Tibial artery (tissue), 1 donor: ENCODE measurements around the gene GPR62.

DNA sequence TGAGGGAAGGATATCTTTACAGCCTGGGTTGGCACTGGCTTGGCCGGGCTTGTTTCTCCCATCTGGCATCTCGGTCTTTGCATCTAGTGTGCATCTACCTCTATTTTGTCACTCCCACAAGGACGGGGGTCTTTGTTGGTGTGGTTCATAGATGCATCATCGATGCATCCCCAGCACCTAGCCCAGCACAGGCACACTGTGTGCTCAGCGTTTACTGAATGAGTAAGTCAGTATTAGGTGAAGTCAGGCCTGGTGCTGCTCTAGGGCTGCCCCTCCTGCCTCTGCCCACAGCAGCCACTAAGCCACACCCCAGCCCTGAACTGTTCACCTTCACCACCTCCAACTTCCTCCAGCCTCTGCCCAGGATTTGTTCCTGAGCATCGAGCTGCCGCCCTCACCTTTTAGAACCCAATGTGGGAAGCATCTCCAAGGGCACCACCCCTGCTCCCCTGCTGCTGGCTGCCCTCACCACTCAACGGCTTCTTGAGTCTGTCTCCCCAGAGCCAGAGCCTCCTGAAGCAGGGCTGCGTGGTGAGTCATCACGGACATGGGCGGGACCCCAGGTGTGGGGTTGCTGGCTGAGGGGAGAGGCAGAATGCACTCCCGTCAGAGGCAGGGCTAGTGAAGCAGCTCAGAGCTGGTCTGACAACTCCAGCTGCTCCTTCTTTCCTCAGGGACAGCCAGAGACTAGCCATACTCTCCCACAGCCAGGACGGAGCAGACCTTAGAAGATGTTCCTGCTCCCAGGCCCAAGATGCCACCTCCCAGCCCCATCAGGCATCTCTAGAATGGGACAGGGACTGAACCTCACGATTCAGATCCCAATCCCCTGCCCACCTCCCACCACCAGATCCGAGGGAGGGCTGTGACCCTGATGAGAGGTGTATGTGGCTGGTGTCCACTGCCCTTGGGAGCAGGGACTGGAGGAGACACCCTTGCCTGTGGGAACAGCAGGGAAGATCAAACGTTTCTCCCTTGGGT lies 5.8 kb downstream of the HYAL2 start:
- PRO-cap, result no peak

DNA sequence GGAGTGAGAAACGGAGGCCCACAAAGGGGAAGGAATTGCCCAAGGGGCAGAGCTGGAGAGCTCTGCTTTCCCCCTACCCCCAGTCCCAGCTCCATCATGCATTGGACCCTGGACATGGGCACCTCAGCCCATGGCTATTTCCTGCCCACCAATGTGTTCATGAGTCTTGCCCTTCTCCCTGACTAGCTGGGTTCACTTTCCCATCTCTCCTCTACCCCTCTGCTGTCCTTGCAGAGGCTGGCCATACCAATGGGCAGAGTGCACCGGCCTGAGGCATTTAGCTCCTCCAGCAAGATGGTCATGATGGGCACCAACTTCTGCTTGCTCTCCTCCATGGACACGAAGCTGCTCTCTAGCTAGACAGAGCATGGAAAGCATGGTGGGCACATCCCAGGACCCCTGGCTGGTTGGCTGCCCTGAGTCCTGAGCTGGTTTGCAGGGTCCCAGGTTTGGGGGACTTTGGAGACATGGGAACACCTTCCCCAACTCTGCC lies 1.4 kb downstream of the NPRL2 start:
- PRO-cap, result no peak

DNA sequence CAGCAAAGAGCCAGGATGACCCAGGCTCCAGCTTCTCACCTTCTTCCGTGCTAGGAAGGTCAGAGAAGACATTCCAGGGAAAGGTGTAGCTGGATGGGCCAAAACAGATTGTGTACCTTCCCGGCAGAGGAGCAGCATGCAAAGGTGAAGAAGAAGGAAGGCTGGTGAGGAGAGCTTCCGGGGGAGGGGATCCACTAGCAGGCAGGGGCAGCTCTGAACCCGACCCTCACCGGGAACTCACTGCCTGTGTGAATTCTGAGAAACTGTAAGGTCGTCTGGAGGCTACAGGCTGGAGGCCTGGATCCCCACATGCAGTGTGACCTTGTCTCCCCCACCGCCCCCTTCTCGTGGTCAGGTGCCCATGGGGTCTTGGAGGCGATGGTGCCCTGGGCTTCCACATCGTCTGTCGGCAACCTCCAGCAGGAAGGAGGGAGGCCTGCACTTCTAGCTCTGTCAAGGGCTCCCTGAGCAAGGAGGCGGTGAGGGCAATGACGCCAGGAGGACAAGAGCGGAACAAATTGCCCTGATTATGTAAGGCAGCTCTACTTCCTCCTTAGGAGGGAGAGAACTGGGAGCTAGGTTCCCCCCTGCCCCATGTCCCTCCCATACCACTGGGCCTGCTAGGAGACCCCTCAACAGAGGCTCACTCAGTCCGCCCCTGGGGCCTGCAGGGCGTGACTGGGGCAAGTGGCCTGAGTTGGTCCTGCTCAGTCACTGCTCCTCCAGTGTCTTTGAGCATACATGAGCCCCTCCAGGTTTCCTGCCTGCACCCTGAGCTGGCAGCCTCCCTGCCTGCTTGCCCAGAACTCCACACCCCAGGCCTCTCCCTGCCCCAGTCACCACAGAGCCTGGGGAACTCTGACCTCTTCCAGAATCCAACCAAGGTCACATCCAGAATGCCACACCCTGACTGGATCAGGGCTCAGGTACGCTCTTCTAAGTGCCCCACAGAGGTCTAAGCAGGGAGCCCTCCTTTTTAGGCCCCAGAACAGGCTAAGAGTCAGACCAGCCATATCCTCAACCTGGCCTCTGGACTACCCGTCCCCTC lies 56.1 kb downstream of the CACNA2D2 start:
- PRO-cap, result no peak

DNA sequence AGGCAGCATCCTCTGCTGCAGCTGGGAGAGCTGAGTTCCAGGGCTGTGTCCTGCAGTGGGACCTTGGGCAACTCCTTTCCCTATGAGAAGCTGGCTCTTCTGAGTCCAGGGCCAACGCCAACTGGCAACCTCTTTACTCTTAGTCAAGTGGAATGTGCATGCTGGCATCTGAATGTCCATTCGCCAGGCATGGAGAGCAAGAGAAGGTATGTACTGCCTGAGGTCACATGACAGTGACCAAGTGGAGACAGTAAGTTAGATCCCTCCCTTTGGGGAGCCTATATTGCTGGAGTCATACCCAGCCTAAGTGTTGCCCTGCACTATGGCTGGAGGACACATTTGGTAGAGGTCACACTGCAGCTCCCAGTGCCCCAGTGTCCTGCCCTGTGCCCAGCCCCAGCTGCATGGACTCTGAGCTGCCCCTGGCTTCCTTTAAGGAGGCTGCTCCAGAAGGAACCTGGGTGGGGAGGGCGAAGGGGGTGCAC lies 12.2 kb downstream of the HEMK1 start:
- PRO-cap, result no peak

GRCh38 chr3:50649231-50649952 lies 25.3 kb upstream of the DOCK3 start:
- PRO-cap, result no peak

DNA sequence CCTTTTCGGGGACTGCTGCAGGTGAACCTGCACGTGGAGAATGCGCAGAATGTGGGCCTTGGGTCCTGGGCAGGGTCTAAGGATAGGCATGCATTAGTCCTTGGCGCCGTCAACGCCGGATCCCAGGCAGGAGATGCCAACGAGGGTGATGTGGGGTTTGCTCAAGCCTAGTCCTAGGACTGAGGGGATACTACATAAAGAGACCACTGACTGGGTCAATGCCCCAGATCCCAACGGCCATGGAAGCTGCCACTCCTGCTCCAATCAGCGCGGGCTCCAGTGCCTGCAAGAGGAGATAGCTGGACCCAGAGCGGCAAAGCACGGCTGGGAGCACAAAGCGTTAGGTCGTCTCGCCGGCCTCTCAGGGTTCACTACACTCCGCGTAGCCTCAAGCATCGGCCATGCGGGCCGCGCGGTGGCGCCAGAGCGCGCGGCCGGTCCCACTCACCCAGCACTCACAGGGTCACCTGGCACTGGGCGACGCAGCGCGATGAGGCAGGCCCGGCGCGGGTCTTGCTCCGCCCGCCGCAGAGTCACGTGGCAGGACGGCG lies 339 bp upstream of the RBM15B start:
- PRO-cap, result bidirectional peak, plus-strand start outside the sequence, minus-strand start at position 469 of the sequence

GRCh38 chr3:51392527-51393425 lies 1.7 kb downstream of the RBM15B start:
- PRO-cap, result no peak

DNA sequence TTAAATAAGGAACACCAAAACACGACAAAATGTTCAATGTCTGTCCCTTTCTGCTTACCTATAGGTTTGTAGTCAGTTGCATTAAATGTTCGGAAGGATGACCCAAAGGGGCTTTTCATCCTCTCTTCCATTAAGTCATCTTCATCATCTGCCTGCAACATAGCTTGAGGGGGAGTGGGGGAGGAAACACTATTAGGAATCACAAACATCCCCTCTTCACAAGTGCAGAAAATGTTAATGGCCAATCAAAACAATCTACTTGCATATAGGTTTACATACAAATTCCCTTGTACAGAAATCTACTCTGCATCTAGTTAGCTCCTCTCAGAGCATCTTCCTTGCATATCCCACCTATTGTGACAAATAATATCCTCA lies 22.1 kb downstream of the RBM15B start:
- PRO-cap, result no peak

- PRO-cap, result no peak
Observed at GRCh38 chr3:51413739-51414237, 22.7 kb downstream of the RBM15B start.

DNA sequence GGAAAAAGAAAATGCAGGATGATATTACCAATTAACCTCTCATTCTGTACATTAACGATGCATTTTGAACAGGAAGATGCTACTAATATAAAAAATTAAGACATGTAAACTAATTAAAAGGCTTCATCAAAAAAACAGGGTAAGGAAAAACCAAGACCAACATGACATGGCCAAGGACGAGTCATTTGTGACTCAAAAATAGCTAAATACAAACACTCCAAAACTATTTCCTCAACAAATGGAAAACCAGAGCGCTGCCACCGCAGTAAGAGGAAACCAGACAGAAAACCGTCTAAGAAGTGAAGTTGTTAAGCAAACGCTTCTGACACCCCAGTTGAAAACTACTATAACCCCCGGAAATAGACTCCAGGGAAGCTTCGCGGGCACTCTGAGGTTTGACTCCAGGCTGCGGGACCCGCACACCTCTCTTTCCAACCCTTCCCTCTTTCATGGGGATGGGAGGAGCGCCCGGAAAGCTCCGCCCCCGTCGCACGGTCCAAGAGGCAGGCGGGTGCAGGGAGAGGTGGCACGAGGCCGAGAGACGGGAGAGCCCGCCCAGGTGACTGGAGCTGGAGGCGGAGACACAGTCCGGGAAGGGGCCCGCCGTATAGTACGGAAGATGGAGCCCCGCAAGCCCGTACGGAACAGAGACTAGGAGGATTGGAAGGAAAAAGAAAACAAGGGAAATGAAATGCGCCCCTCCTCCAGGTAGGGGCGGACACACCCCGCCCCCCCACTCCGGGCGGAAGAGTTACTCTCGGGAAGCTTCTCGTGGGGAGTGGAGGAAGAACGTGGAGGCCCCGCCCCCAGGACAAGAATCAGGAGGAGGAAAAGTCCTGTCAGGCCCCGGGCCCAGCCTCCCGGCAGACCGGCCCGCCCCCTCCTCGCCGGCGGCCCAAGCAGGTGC lies 700 bp downstream of the DCAF1 start:
- PRO-cap, result bidirectional peak, plus-strand start at position 586 of the sequence, minus-strand start at position 431 of the sequence

DNA sequence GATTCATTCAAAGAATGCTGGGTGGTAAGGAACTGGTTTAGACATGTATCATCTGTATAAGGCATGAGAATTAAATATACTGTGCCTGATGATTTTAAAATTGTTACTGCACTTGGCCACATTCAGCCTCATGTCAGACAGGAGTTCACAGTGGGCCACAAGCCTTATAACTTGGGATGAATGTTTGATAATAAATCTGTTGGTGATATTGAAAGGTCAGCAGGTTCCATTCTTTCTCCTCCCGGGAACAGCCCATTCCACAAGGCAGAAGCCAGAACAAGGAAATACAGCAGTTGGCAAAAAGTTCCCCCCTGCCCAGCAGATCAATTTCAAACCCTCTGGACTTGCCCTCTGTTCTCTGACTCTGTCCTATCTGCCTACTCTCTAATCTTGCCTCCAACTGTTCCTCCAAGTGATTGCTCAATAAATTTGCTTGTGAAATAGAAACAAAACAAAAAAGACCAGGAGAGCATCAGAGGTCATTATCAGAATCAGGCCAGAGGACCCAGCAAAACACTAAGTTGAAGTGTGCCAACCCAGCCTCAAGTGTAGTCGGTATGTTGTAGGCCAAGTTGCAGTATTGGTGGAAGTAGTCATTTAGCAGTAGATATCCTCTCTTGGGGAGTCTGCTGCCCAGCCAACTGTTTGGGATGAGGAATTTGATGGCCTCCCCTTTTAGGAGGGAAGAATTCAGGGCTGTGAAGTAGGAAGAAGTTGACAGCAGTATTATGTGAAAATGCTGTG lies 49.6 kb upstream of the TEX264 start:
- PRO-cap, result no peak

GRCh38 chr3:51703189-51704247 lies 3.4 kb upstream of the GRM2 start:
- PRO-cap, result no peak

DNA sequence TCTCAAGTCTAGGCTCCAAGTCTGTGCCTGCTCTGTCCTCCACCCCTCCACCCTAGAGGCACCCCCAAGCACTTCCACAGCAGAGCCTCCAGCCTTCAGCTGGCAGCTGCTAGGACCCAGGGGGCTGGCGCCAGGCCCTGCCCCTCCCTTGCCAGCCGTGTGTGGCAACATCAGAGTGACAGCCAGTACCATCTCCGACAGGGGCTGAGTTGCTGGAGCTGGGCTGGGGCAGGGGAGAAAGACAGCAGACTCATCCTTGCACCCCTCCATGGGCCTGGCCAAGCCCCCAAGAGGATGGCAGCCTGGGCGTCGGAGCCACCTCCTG lies at the start of gene GPR62:
Gene GPR62, plus strand, starts transcription at position 185 of the 325 bp plus-strand sequence.
- PRO-cap, result no peak

DNA sequence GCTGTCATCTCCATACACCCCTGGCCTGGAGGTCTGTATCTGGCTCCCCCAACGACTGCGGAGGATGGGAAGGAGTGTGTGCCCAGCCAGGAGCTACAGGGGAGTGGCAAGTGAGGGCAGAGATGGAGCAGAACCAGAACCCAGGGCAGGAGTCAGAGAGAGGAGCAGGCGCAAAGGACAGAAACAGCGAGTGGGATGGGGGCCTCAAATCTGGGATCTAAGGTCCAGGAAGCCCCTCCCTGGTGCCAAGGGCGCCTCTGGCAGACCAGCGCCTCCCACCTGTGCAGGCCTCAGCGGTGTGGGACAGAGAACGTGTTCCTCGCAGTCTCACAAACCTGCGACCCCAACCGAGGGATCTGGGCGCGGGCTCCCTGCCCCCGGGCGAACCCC lies 366 bp downstream of the PCBP4 start:
- PRO-cap, result unidirectional peak, plus-strand start at position 136 of the sequence

DNA sequence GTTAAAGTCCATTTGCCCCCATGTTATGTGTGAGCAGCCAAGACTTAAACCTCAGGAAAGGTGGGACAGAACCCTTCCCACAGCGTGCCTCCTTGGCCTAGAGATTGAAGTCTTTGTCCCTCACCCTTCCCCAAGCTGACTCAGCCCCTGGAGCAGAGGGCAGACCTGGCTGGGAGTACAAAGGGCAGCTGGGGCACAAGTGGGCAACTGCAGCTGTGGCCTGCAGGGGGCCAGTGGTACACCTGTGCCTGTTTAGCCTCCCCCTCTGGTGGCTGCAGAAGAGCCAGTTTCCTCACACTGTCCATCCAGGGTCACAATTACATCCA lies 963 bp upstream of the ACY1 start:
- PRO-cap, result no peak

- PRO-cap, result no peak
Observed at GRCh38 chr3:52017598-52018088, 21.9 kb upstream of the RPL29 start.

GRCh38 chr3:52025463-52025823 lies 29.7 kb upstream of the RPL29 start:
- PRO-cap, result no peak

GRCh38 chr3:52052610-52053518 lies 3.5 kb downstream of the DUSP7 start:
- PRO-cap, result bidirectional peak, plus-strand start at chr3:52053061, minus-strand start at chr3:52052936

DNA sequence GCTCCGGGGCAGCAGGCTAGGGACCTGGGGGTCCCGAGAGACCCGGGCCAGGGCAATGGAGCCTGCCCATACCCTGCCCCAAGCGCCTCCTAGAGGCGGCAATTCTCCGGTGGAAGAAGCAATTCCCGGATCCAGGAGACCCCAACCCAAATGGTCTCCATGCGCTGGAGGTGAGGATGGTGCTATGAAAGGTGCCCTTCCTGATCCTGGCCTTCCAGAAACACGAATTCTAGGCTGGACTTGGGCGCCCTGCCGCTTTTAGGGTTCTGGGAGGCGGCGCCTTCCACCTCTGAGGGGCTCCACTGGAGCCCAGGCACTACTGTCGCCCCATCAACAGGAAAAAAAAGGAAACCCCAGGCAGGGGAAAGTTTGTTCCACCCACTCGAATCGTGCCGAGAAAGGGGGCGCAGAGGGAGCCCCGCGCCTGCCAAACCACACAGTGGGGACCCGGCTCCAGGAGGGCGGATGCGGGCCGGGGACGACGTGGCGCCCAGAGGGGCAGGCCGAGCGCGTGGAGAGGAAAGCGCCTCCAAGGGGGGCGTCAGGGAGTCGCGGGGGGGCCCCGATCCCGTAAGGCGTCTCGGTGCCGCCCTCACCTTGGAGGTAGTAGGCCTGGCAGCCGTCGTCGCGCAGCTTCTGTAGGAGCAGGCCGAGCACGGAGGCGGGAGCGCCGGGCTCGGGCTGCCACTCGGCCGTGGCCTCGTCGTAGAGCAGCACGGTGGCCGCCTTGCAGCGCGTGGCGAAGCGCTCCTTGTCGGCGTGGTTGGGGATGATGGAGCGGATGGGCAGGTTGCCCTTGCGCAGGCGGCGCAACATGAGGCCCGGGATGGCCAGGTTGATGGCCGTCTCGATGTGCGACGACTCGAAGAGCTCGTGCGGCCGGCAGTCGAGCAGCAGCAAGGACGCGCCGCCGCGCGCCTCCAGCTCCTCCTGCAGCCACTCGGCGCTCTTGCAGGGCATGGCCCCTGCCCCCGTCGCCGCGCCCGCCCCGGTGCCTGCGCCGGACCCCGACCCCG lies 809 bp downstream of the DUSP7 start:
- PRO-cap, result unidirectional peak, minus-strand start at position 715 of the sequence; unidirectional peak, minus-strand start at position 904 of the sequence

- PRO-cap, result no peak
Observed at GRCh38 chr3:52130960-52131426, 23.2 kb downstream of the POC1A start.